Type B pancreatic cell (in vitro differentiated cells): ENCODE measurements around the gene EBLN1.

GRCh38 chr10:21514609-21515425 is 10.7 kb downstream of the SKIDA1 start:
- PRO-cap: no peak

- PRO-cap: no peak
Measured at GRCh38 chr10:21528729-21529328, 3.3 kb upstream of the SKIDA1 start.

- PRO-cap: no peak
Measured at GRCh38 chr10:21535328-21535787, 1.3 kb downstream of the MLLT10 start.

DNA sequence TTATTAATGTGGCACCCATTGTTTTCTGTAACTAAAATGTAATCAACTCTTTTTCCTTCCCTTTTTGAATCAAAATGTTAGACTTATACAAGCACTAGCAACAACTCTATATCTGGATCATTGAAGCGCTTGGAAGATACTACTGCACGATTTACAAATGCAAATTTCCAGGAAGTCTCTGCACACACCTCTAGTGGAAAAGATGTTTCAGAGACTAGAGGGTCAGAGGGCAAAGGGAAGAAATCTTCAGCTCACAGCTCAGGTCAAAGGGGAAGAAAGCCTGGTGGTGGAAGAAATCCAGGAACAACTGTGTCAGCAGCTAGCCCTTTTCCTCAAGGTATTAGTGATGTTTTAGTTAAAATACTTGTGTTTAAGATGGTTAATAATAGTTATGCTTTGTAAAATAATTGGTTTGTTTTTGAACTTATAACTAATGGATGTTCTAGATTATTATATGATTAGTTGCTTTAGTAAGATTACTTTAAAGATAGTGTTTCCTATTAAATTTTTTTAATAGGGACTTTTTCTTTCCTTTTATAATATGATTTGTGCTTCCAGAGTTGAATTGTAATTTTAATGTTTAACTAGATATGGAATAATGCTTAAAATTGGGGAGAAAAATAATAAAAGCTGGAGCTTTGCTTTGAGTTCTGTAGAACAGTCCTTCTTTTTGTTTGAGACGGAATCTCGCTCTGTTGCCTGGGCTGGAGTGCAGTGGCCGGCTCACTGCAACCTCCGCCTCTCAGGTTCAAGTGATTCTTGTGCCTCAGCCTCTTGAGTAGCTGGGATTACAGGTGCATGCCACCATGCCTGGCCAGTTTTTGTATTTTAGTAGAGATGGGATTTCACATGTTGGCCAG is 136.6 kb downstream of the MLLT10 start:
- PRO-cap: no peak

GRCh38 chr10:21759026-21759792 is 225.2 kb downstream of the MLLT10 start:
- PRO-cap: no peak

GRCh38 chr10:21806948-21807671 is 196.4 kb downstream of the DNAJC1 start:
- PRO-cap: no peak

GRCh38 chr10:21999851-22000394 is 3.6 kb downstream of the DNAJC1 start:
- PRO-cap: no peak

GRCh38 chr10:22022677-22023297 is 19.3 kb upstream of the DNAJC1 start:
- PRO-cap: no peak

DNA sequence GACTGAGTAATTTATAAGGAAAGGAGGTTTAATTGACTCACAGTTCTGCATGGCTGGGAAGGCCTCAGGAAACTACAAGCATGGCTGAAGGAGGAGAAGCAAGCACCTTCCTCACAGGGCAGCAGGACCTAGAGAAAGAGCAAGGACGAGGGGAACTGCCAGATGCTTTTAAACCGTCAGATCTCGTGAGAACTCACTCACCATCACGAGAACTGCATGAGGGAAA is at the start of gene EBLN1:
EBLN1 (minus strand) TSS at position 141 of the 226 bp plus-strand sequence.
- PRO-cap: no peak

DNA sequence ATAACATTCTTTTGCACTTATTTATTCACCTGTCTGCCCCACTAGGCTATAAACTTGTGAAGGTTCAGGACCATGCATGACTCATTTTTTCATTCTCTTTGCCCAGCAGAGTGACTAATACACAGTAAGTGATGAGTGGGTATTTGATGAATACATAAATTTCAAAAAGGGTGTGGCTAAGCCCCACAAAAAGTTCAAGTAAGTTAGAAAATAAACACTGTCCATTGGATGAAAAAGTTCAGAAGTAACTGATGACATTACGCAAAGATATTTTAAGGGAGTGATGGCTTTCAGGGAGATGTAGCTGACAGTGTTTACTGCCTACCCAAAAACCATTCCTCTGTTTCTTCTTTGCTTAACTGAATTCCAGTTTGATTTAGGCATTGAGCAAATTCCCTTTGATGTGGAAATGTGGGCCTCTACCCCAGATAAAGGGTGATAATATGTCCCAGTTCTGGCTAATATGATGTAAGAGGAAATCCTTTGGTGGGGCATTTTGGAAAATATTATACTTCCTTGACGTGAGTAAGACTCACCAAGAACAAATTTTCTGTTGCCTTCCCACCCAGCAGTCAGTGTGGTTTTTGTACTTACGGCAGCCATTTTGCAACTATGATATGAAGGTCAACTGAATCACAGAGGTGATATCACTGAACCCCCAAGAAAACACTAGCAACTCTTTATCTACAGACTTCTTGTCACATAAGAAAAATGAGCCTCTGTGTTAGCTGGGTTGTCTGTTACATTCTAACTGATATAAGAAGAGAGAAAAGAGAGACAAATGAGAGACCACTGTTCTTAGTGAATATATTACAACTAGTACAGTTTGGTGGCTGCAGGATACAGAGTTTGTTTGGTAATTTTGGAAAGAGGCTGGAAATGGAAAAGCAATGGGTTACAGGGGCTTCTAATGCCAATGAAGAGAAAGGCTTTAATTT is 29.1 kb upstream of the EBLN1 start:
- PRO-cap: no peak

- PRO-cap: no peak
Measured at GRCh38 chr10:22321692-22322427, 961 bp downstream of the BMI1 start.

DNA sequence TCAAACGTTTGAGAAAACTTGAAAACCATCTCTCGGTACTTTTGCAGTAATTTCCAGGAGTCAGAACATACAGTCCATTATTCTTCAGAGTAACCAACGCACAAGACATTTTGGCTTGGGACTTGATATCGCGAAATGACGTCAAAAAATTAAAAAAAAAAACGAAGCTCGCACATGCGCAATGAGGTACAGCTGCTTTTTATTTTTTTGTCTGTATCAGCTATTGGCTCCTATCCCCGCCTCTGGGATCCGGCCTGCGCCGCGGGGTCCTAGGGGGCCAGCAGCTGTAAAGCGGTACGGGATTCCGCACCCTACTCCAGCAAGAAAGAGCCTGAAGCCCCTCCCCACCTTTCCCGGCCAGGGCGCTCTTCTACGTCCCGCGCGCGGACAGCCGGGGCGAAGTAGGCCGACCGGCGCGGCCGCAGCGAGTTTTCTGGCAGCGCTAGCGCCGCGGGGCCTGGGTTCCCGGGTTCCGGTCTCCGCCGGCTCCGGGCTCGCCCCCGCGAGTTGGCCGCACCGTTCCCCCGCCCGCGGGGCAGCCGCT is 5.0 kb upstream of the SPAG6 start:
- PRO-cap: unidirectional peak, plus-strand start at position 252 of the sequence

DNA sequence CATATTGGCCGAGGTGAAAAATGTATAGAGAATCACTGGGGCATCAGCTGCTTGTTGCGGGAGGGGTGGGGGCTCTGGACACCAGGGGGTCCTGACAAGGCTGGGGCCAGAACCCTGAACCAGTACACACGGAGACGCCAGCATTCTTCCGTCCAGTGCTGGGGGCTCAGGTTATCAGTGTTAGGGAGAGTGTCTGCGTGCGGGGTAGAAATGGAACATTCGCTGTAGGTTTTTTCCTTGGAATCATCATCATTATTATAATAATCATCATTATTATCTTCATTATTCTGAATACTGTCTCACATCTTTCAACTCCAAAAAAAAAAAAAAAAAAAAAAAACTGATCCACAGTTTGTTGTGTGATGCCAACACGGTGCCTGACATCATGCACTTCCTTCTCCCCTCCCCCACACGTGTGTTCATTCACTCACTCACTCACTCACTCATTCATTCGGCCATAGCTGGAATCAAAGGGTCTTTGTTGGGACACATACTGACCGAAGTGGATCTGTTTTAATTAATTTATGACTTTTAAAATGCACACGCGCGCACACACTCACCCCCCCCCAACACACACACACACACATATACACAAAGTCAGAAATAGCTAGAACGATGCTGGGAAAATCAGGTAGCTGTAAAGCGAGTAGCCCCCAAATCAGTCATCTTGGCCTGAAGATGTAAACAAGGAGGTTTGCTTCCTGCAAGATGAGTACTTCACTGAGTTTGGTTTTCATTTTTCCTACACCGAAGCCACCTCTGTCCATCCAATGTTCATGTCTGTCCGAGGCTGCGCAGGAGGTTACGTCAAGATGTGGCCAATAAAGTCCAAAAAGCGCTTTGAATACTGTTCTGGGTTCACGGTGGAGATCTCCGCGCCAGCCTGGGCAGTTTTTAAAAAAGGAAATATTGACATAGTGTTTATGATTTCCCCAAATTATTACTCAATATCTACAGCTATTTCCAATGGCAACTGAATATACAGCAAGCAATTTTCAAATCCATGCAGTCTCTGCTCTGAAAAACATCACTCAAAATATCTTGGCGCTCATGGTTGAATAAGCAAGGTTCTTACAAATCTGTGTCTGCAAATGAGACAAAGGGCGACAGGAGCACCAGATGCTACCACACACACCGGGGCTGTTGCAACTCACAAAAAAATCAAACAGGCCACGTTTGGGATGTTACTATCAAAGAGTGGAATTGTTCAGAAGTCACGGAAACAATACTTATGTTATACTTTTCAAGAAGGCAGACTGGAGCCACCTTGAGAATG is 177.5 kb downstream of the PIP4K2A start:
- PRO-cap: no peak

DNA sequence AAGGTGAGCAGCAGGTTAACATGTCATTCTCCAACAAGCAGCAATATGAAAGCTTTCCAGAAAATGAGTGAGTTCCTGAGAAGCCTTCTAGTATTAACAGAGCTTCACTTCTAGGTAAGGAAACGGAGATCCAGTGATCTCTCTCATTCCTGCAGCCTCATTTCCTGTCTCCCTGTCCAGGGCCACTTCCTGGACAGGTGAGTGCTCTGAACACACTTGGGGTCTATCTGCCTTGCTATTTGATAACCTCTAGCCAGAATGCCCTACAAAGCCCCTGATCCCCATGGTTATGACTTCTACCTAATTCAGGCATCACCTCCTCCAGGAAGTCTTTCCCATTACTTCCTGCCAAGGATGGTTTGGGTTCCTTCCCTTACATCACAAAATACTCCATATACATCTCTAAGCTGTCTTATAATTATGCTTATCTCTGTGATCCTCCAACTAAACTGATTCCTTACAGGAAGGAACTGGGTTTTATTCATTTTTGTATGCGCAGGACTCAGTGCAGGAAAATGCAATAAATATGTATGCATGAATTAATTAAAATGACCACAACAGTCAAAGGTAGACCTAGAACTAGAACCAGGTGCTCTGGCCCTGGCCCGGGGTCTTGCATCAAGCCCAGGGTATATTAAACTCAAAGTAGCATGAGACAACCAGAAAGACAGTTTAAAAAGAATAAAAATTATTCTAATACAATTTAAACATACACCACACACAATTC is 41.4 kb downstream of the PIP4K2A start:
- PRO-cap: no peak

GRCh38 chr10:22676064-22676557 is 38.3 kb downstream of the PIP4K2A start:
- PRO-cap: no peak

DNA sequence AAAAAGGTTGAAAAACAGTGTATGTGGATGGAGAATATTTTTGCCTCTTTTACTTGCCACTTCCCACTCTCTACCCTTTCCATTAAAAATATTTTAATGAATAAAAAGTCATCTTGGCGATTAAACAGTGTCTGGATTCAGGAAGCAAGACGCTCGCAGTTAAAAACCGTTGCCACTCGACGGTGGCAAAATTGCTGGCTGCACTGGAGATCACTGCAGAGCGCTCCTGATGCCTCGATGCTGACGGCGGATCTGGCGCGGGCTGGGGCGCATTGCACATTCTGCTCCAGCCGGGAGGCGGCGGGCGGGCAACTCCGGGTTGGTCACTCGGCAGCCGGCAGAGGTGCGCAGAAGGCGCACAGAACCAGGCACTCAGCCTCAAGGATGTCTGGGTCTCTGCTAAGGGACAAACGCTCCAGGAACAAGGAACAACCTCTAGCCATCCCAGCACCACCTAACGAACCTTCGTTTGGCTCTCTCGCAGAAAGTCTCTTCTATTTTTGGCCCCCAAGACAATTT is 254.5 kb downstream of the OTUD1 start:
- PRO-cap: no peak

- PRO-cap: no peak
Measured at GRCh38 chr10:24277682-24278430, 68.9 kb downstream of the KIAA1217 start.

DNA sequence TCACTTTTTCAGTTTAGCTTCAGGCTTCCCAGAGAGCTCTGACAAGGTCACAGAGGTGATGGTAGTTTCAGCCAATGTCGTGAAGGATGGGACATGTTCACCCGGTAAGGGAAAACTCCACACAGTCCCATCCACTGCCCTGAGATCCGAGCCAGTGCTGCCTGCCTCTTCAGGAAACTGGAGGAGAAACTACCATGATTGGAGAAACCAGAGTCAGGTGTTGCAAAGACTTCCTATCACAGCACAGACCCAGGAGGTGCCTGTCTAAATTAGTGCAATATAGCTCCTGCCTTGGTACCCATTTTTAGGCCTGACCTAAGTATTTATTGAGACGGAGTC is 175.0 kb downstream of the ARHGAP21 start:
- PRO-cap: no peak

DNA sequence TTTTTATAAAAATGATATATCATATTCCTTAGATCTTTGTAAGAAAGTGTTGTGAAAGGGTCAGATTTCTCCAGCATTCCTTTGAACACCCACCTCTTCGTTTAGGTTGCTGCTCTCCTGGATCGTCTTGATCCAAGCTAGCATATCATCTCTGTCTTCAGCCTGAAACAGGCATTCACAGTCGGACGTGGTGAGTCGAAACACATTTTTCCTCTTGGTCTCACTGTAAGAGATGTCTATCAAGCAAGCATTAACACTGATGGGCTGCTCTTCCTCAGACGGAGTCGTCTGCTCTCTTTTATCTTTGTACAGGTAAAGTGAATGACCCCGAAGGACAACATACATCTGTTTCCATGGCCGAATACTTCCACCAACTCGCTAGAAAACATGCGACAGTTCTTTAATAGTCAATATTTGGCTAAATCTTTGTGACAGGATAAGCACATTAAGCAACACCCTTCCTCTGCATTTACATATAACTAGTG is 123.1 kb downstream of the ARHGAP21 start:
- PRO-cap: no peak

DNA sequence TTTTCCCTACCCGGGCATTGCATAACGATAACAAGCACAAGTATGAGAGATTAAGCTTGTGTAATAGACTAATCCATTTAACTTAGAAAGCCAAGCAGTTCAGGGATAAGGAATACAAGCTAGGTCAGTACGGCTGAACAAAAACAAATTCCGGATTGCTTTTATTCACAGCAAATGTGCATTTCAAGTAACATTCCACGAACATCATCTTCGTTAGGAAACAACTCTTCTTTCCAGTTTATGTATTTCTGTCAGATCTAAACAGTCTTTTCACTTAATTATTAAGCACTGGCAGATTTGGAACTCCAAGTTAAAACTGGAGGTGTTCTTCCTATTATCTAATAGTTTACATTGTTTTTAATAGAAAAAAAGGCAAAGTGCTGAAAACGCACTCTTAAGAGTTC is 81.2 kb downstream of the PRTFDC1 start:
- PRO-cap: no peak